ReNcell CX (cell line): ENCODE results near the gene ALDH1B1.

GRCh38 chr9:36252254-36252518, 6.1 kb downstream of the GNE start:
- PRO-cap: no peak

DNA sequence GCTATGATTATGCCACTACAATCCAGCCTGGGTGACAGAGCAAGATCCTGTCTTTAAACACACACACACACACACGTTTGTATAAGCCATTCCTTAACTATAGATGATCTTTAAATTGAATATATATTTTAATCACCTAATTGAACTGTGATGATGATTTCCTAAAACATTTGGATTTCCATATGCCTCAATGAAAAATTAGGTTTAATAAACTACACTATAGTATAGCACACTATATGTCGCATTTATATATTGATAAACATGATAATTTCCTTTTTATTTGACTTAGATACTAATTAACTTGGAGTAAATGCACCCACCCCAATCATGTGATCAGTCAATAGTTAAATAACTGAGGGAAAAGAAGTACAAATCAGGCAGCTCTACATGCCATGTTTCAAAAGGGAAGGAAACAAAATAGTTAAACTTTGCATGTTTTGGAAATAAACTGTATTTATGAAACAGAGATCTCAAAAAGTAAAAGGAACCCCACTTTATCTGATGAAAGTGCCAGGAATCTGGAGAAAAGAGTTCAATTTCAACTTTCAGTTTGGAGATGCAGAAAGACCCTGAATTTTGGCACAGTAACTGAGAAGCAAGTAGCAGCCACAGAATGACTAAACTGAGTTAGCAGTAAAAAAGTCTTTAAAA, 18.0 kb upstream of the GNE start:
- PRO-cap: no peak

DNA sequence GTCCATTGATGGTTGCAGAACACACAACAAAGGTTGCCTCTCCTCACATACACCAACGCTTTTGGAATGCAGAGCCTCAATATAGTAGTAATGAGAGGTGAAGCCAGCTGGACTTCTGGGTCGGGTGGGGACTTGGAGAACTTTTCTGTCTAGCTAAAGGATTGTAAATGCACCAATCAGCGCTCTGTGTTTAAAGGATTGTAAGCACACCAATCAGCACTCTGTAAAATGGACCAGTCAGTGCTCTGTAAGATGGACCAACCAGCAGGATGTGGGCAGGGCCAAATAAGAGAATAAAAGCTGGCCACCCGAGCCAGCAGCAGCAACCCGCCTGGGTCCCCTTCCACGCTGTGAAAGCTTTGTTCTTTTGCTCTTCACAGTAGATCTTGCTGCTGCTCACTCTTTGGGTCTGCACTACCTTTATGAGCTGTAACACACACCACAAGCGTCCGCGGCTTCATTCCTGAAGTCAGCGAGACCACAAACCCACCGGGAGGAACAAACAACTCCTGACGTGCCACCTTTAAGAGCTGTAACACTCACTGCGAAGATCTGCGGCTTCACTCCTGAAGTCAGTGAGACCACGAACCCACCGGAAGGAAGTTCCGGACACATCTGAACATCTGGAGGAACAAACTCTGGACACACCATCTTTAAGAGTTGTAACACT, 58.1 kb upstream of the RNF38 start:
- PRO-cap: no peak

GRCh38 chr9:37093066-37093350, 27.4 kb upstream of the ZCCHC7 start:
- PRO-cap: no peak

DNA sequence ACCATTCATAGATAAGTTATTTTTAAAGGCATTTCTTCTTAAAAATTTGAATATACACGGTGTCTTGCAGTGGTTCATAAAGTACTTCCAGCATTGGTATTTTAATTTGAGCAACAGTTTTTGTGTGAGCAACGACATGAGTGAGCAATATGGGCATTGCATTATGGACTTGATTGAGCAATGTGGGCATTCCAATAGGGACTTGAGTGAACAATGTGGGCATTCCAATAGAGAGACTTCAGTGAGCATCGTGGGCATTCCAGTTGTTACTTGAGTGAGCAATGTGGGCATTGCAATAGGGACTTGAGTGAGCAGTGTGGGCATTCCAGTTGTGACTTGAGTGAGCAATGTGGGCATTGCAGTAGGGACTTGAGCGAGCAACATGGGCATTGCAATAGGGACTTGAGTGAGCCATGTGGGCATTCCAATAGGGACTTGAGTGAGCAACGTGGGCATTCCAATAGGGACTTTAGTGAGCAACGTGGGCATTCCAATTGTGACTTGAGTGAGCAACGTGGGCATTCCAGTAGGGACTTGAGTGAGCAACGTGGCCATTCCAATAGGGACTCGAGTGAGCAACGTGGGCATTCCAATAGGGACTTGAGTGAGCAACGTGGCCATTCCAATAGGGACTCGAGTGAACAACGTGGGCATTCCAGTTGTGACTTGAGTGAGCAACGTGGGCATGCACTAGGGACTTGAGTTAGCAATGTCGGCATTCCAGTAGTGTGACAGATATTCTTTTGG, 52.3 kb downstream of the ZCCHC7 start:
- PRO-cap: no peak

- PRO-cap: no peak
Measured at GRCh38 chr9:37394446-37394895, 28.0 kb upstream of the GRHPR start.

DNA sequence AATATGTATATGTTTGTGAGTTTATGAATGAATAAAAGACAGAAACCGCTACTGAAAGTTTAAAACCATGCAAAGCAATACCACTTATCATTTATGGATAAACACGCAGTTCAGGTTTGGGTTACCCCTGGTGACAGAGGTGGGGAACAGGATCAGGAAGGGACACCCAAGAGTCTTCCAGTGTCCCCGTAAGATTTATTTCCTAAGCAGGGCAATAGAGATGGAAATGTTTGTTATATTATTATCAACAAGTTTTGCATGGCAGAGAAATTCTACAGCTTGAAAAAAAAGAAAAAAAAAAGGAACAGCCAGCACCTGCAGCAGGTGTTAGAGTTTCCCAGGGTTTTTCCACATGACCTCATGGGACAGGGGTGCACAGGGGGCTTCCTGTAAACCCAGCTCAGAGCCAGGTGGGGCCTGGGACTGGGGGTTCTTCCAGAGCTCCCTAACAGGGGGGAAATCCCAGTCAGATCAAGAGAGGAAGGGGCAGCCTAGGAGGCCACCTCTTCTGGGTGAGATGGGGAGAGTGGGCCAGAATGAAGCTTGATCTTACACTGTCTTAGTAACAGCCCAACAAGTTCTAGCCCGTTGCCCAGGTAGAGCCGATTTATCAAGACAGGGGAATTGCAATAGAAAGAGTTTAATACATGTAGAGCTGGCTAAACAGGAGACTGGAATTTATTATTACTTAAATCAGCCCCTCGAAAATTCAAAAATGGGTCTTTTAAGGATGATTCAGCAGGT, 19.5 kb upstream of the GRHPR start:
- PRO-cap: no peak

DNA sequence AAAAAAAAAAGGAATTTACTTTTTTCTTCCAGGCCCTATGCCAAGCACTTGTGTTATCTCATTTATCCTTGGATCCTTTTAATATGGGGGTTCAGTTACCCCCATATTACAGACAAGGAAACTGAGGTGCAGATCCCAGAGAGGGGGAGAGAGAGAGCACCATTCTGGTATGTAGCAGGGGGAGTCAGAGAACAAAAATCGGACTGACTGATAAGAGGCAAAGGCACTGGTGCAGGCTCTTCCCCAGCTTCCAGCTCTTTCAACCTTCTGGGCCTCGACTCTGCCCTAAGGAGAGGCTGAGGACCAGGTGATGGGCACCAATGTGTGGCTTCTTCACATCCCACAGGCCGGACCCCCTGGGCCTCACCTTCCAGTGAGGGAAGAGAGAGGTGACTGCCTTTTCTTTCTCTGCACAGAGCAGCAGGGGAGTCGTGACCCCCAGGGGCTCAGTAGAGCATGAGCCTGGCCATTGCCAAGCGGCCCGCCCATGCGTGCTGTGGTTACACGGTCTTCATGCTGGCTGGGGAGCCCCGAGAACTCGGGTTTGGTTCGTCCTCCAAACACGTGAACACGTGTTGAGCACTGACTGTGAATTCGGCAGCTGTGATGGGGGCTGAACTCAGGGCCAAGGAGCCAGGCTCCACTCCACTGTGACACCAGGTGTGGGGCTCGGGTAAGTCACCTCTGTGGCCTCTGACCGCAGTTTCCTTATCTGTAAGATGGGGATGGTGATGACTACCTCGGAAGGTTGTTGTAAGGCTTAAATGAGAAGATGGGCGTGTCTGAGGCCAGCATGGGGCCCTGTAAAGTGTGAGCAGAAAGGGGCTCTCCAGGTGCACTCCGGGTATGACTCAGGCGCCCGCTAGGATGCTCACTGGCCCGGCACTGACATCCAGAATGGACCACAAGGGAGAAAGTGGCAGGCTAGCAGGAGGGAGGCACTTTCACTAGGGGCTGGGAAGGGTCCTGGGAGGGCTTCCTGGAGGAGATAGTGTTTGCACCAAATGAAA, 13.5 kb upstream of the GRHPR start:
- PRO-cap: no peak

DNA sequence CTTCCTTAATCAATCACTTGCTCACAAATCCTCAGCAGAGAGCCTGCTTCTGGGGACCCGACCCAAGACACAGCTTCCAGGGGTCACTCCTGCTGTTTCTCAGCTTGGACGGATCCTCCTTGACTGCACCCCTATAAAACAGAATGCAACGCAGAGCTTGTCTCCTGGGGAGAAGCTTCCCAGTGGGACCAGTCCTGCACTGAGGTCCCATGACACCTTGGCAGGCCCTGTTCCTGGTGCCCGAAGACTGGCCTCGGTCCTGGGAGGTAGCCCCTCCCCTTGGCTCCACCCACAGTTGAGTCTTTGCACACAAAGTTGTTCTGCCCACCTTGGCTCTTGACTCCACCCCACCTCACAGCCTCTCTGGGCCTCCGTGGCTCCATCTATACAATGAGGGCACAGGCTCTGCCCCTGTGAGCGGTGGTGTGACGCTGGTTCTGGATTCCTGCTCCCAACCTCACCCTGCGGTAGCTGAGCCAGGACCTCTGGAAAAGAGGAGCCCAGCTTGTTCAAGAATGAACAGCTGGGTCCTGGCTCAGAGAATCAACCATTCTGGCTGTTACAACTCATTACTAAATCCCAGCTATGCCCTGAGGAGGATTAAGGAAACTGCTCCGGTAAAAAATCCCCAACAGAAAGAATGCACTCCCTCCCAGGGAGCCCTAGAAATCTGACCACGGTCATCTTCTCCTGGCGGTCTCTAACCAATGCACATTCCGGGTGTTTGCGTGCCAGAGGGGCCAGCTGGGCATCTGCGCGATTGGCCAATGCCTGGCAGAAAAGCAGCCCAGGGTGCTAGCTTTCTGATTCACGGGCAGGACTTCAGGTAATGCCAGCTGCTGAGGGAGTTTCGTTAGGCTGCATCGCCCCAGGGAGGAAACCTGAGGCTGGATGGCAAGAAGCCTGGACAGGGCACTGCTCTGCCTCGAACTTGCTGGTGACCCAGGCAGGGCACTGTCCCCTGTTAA, 10.0 kb upstream of the GRHPR start:
- PRO-cap: bidirectional peak, plus-strand start at position 716 of the sequence, minus-strand start at position 424 of the sequence

DNA sequence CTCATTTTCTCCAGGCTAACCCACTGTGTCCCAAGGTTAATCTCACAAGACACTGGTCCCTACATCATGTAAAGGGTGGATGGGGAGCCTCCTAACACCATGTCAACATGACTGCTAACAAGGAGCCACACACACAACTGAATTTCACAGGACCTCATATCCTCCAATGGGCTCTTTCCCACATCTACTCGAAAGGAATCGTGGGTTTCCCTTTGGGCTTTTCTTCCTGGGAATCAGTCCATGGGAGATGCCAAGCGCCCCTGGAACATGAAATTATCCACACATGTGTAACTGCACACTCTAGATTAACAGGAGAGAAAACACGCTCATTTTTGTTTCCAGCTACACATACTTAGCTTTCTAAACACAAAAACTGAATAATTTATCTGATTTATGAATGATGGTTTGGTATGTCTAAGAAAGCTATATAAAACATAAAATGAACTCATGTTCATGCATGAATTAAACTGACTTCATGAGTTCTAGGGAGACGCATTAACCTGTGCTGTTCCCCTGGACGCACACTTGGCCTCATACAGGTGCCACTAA, 16.2 kb downstream of the GRHPR start:
- PRO-cap: no peak

- PRO-cap: no peak
Measured at GRCh38 chr9:37689779-37690056, 39.0 kb downstream of the FRMPD1 start.

DNA sequence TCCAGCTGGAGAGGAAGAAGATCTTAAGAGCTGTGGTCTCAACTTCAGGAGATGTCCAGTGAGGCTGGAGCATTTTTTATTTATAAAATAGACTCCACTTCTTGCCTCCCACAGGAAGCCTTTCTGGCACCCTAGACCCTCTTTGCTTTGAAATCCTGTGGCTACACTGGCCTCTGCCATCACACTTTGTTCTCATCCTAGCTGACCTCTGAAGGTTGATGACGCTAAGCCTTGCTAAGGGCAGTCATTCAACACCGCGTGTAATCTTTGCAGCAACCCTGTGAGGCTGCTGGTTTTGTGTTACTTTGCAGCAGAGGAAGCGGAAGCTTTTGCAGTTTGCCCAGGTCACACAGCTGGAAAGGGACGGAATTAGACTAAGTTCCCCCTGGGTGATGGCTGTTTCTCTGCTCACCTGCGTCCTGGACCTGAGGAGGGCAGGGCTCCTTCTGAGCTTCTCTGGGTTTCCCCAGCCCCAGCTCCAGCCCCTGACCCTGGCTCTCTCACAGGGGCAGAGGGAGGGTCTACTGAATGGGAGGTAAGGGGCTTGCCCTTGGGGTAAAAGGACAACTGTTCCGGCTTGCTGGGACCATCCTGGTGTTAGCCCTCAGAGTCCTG, 7.3 kb upstream of the SLC25A51 start:
- PRO-cap: no peak

DNA sequence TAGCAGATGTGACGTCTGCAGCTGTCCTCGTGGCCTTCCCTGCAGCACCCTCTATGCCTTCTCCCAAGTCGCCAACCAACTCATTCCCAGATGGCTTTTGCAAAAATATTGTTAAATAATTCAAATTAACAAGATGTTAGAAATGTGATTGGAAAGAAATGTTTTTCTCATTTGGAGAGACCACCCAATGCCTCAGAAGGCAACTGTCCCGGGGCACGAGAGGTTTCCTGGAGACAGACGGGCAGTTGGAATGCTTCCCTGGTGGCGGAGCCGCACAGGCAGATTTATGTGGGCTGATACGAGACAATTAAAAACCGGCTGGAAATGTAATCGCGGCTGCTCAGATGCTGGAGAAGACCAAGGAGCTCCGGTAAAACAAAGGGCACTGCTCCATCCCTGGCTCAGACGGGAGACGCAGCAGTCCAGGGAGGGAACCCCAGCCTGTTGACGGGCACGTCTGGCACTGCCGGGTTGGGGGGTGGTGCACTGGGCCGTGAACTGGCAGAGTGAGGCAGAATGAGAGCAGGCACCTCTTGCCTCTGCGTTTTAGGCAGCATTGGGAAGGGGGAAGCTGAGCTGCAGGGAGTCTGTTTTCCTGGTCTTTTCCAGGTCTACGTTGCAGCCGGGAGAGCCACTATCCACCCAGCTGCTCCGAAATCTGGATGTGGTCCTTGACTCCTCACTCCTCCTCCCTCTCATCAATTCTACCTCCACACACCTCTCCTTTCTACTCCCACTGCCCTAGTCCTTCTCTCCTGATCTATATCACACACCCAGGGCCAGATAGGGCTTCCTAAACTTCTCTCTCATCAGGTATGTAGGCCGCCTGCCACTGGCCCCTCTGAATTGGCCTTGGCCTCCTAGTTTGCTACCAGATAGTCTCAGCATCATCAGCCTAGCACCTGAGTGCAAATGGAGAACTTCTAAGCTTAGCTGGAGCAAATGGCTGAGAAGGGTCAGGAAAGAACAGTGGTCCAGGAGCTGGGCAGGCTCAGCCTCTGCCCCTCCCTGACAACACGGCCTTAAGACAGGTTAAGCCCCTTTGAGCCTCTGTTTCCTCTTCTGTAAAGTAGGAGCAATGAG, 34.8 kb upstream of the SLC25A51 start:
- PRO-cap: bidirectional peak, plus-strand start at position 408 of the sequence, minus-strand start at position 250 of the sequence

DNA sequence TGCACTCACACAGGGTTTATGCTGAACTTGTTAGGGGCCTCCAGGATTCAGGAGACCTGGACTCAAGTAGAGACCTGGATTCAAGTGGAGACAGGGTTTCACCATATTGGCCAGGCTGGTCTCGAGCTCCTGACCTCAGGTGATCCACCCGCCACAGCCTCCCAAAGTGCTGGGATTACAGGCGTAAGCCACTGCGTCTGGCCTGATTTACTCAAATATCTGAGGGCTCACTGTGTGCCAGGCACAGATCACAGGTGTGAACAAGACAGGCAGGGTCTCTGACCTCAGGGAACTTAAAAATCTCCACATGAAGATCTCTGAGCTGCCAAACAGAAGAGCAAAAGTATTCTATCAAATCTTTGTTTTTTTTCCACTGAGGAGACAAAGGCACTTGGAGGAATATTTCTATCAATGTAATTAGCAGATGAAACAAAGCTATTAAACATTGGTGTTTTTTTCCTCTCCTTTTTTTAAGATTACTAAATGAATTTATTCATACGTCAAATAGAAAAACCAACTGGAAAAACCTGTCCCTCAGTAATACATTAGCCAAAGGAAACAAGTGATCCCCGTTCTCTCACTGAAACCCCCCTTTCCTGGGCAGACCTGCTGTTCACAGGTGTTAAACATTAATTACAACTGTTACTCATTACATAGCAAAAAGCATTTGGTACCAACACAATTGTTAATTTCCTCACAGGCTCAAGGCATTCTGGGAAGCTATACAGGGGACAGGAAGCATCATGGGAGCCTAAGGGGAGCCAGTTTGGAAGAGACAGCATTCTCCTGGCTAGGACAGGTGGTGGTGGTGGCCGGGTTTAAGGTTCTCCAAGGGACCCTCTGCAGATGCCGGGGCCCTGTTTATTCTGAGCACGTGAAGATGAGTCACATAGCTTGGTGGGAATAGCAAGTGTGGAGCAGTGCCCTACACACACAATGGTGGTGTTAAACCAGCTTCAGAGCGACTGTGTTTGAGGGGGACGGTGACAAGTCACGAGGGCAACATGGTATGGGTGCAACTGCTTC, 62.3 kb upstream of the SLC25A51 start:
- PRO-cap: no peak

DNA sequence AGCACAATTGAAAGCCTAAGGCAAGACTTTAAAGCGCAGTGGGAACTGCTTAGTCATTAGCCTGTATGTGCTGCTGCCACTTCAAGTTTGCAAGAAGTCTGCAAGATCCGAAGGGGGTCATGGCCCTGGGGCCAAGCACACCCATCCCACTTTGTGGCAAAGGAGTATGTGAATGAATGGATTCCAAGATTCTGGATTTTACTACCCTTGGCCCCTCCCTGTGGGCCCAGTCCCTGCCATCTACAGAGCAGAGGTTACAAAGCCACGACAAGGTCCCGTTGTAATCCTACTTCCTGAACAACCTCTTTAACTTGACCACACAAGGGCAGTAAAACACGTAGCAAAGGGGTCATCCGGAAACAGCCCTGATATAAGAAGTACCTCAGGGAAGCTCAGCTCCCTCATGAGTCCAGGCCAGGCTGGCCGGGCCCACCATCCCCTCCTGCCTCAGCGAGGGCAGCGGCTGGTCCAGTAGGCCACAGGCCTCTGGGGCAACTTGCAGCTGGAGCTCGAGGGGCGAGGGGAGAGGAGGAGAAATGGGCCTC, 29.6 kb downstream of the SHB start:
- PRO-cap: unidirectional peak, plus-strand start at position 410 of the sequence

GRCh38 chr9:38226595-38227499, 157.8 kb upstream of the SHB start:
- PRO-cap: no peak

DNA sequence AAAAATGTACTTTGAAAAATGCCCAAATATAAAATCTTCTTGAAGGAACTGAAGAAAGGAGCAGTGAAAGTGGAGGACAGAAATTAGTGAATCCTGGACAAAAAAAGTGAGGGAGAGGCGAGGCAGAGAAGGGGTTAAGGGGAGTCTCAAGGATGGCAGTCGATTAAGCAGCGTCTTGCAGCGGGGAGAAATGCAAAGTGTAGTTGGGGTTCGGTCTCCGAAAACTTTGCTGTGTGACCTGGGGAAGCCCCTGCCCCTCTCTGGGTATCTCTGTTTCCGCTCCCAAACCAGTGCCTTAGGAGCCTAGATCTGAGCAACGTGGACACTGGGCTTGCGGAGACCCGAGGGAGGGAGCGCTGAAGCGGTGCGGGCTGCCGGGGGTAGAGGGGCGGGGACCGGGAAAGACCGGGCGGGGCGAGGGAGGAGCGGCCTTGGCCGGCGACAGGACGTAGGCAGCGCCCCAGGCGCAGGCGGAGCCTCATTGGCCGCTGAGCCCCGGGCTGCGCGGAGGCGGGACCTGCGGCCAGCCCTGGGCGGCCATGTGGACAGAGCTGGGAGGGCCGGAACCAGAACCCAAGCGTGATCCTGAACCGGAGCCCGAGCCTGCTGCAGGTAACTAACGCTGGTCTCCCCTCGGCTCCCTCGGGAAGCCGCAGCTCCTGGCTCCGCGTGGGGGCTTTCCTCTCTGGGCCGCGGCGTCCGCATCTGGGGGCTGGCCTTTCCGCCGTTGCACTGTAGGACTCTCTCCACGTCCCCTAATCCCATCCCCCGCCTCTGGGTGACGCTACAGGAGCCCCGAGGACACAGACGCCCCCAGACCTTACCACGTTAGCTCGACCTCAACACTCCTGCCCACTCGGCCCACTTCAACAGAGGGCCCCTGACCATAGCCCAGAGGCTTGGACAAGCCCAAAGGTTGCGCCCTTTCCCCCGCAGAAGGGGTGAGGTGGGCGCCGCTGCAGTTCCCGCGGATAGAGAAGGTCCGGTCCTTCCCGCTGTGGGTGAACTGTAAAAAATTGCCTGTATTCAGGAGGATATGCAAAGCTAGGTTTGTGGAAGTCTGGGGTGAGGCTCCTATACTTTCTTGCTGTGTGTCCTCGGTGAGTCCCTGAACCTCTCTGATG, at the start of gene ALDH1B1:
Gene ALDH1B1 (plus strand): TSS at position 507 of the 1,124 bp plus-strand sequence.
- PRO-cap: bidirectional peak, plus-strand start at position 487 of the sequence, minus-strand start at position 301 of the sequence

DNA sequence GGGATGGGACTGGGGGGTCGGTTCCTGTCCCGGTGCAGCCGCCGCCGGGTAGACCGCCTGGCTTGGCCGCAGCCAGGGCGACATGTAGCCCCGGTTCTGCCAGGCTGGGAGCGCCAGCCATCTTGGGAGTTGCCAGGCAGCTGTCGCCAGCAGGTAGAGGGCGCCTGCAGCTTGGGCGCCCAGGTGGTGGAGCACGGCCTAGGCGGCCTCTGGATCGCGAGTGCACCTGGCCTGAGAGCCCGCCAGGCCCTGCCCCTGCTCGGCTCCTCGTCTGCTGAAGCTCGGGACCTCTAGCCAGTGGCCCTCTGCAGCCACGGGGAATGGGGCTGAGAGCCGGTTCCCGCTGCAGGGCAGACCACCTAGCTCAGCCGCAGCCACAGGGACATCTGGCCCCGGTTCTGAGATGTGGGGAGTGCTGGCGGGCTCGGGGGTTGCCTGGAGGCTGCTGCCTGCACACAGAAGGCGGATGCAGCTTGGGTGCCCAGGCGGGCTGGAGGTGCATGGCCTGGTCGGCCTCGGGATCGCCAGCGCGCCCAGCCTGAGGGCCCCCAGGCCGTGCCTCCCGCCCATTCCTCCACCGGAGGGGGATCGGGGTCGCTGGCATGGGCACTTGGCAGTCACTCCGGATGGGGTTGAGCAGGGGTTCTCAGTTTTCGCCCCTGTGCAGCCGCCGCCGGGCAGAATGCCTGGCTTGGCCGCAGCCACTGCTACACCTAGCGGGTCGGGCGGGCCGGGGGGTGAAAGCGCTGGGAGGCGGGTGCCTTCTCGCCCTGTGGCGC, 663 bp upstream of the ANKRD18A start:
- PRO-cap: bidirectional peak, plus-strand start at position 126 of the sequence, minus-strand start outside the sequence; unidirectional peak, minus-strand start at position 382 of the sequence; bidirectional peak, plus-strand start at position 479 of the sequence, minus-strand start at position 382 of the sequence

DNA sequence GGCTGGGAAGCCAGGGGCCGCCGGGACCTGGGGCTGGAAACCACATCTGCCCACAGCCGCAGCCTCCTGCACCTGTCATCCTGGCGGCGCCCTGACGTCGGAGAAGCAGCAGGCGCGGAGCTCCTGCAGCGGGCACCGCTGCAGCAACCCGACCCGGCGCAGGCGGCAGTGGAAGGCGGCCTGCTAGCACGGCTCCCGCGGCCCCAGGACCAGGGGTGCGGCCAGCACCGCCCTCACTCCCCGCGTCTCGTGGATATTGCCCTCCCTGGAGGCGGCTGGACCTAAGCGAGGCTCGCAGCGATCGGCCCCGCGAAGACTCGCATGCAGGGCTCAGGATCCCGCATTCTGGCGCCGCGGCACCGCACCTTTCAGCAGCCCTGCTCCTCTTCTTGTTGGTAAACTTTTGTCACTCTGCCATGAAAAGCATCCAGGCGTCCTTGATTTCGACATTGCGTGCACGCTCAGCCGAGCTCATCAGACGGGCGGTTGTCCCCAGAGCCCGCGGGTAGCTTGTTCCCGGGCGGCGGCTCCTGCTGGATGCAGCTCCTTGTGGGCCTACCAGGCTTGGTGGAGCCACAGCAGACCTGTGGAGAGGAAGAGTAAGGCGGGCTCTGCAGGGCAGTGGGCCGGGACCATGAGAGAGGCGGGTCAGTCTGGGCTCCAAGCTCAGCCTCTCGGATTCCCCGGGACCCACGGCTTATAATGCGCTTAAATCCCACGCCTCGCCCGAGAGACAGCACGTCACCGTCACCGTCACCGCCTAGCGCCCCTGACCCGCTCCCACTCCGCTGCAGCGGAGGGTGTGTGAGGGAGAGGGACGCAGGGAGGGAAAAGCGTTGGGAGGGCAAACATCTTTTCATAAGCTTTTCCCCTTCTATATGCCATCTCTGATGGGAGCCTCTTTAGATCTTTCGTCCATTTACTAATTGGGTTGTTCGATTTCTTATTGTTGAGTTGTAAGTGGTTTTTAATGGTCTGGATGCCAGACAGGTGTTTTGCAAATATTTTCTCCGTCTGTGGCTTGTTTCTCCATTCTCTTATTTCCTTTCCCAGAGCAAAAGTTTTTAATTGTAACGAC, 1.8 kb upstream of the ANKRD18A start:
- PRO-cap: bidirectional peak, plus-strand start at position 789 of the sequence, minus-strand start at position 582 of the sequence; unidirectional peak, minus-strand start at position 800 of the sequence

DNA sequence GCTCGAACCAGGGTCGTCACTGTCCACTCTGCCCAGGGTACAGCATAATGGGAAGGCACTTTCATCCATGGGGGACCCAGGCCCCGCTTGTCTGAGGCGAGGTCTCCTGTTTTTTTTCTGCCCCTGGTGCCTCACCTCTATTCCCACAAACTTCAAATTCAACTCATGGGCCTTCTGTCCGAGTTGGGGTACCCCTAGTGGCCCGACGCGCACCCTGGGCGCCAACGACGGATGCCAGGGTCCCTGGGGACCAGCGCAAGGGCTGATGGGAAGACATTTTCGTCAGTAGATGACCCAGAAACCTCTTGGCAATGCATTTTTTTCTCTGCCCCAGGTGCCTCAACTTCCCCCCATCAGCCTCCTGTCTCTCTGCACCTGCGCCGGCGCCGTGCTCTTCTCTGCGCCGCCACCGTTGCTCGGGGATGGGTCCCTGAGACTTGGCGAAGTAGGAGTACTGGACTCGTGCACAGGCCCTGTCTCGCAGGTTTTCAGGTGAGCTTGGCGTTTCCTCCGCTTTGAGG, 168.6 kb upstream of the ZNG1F start:
- PRO-cap: no peak